Daoy (cell line): ENCODE measurements around the genes TRAF3 and CDC42BPB.

DNA sequence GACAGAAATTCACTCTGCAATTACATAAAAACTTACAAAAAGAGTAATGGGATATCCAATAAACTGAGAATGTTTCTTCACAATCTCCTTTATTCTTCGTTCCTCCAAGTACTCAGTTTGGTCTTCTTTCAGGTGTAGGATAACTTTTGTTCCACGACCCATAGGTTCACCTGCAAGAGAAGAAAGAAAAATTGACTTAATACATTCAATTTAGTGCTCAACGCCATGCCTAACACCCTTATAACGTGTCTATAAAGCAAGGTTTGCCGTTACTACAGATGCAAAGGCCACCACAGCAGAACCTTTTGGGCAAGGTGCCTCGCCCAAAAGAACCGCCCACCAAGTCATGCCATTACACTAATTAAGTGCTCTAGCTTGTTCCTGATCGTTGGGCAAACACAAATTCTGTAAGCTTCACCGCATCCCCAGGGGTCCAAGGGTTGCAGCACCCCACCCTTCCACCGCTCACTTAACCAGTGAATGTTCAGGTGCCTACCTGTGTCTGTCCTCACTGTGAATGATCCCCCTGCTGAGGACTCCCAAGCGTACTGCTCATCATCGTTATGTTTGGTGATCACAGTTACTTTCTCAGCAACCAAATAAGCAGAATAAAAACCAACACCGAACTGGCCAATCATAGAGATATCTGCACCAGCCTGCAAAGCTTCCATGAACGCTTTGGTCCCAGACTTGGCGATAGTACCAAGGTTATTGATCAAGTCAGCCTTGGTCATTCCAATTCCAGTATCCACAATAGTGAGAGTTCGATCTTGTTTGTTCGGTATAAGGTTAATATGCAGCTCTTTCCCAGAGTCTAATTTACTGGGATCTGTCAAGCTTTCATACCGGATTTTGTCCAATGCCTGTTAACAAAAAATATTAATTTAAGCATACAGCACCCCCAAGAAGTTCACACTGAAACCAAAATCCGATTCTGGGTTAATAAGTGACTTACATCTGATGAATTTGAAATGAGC, 1.3 kb downstream of the HSP90AA1 start:
- RAMPAGE, long total RNA = no peak

GRCh38 chr14:102235113-102235852, 69.7 kb downstream of the MOK start:
- RAMPAGE, long total RNA = no peak

DNA sequence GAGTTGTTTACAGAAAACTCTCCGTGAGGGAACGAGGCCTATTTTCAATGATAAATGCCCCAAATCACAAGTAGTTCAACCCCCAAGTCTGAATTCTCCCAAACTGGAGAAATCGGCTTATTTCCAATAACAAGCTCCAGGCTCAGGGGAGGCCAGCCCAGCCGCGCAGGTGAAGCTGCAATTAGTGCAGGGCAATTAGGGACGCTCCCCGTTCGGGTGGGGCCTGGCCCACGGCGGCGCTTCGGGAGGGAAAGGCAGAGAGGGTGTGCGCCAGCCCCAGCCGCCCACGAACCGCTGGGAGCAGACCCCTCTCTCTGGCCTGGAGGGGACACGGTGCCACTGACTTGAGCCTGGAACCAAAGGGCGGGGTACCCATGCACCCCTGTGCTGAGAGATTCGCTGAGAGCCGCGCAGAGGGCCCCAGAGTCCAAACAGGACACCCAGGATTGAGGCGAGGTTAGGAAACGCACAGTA, 14.2 kb upstream of the ANKRD9 start:
- RAMPAGE, long total RNA = no peak

- RAMPAGE, long total RNA = no peak
Measured at GRCh38 chr14:102539835-102540994, 30.6 kb upstream of the ANKRD9 start.

GRCh38 chr14:102618320-102619434, 26.2 kb downstream of the RCOR1 start:
- RAMPAGE, long total RNA = no peak

GRCh38 chr14:102774330-102775329, 2.6 kb upstream of the TRAF3 start:
- RAMPAGE, long total RNA = no peak

DNA sequence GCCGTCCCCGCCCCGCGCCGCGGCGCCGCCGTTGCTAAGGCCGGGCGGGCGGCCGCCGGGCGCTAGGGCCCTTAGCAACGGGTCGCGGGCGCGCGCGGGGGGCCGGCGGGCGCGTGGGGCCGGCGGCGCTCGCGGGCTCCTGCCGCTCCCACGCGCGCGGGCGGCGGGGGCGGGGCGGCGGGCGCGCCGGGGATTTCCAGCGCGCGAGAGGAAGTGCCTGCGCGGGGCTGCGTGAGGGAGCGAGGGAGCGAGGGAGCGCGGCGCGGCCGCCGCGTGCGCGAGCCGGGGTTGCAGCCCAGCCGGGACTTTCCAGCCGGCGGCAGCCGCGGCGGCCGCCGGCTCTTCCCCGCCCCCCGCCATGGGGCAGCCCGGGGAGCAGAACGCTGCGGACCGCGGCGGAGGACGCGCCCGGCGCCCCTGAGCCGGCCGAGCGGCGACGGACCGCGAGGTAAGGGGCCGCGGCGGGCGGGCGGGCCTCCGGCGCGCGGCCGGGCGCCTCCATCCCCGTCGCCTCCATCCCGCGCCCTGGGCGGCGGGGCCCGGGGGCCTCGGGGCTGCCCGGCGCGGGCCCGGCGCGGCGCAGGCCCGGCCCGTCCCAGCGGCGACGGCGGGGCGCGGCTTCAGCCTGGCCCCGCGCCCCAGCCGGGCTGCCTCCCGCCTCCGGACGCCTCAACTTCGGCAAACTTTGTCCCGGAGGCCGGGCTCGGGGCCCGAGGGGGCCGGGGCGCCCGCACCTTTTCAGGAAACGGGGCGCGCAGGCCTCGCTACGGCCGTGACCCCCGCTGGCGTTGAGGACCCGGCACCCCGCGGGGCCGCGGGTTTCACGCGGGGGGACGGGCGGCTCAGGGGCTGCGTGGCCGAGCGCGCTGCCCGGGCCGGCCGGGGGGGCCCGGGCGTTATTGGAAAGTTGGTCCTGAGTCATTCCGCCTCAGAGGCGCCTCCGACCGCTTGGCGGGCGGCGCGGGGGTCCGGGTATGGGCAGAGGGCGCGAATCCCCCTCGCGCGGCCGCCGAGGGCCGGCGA, at the start of gene TRAF3:
TSS of gene TRAF3 (plus strand) at position 222 of the 1,023 bp plus-strand sequence.
- RAMPAGE, long total RNA = no peak

GRCh38 chr14:102779626-102780408, 2.6 kb downstream of the TRAF3 start:
- RAMPAGE, long total RNA = no peak

- RAMPAGE, long total RNA = no peak
Measured at GRCh38 chr14:102802990-102803818, 26.0 kb downstream of the TRAF3 start.

DNA sequence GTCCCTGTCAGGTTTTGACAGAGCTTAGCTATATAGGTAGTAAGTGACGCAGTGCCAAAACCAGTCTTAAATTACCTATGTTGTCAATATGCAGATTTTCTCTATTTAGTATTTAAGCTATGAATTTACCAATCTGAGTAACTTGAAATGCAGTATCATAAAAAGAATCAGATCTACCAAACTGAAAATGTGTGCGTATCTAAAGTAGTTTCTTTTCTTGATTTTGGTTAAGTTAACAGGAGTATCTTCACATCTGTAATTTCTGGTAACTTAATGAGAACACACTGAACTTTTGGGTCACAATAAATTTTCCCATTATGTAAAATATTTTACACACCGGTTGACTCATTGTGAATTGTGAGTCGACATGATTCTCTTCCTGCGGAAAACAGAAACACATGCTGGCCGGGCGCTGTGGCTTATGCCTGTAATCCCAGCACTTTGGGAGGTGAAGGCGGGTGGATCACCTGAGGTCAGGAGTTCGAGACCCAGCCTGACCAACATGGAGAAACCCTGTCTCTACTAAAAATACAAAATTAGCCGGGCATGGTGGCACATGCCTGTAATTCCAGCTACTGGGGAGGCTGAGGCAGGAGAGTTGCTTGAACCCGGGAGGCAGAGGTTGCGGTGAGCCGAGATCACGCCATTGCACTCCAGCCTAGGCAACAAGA, 45.2 kb downstream of the TRAF3 start:
- RAMPAGE, long total RNA = no peak

DNA sequence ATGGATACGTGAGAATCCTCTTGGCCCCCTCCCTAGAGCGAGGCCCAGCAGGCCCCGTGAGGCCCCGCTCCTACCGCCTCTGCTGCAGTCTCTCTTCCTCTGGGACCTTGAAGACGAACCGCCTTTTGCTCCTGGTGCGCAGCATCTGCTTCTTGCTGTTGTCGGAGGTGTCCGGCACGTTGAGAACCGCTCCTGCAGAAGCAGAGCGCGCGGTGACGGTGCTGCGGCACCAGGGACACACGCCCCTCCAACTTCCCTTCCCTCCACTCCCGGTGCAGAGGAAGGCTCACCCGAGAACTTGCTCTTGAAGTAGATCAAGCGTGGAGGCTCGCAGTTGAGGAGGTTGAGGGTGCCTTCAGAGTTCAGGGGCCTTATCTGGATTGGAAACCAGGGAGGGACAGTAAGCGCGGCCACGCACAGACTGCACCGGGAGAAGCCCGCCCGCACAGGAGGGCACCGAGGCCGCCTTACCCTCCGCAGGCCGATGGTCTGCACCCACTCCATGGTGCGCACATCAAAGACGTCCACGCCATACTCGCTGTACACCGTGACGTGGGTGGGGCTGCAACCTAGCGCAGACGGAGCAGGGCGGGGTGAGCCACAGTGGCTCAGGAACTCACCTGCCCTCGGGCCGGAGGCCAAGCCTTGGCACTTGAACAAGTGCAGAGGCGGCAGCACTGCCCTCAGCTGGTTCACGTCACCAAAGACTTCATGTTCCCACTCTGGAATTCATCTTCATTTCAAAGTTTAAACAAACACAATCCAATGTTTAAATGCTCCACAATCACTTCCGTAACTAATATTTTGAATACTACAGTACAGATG, 17.5 kb downstream of the AMN start:
- RAMPAGE, long total RNA = no peak

DNA sequence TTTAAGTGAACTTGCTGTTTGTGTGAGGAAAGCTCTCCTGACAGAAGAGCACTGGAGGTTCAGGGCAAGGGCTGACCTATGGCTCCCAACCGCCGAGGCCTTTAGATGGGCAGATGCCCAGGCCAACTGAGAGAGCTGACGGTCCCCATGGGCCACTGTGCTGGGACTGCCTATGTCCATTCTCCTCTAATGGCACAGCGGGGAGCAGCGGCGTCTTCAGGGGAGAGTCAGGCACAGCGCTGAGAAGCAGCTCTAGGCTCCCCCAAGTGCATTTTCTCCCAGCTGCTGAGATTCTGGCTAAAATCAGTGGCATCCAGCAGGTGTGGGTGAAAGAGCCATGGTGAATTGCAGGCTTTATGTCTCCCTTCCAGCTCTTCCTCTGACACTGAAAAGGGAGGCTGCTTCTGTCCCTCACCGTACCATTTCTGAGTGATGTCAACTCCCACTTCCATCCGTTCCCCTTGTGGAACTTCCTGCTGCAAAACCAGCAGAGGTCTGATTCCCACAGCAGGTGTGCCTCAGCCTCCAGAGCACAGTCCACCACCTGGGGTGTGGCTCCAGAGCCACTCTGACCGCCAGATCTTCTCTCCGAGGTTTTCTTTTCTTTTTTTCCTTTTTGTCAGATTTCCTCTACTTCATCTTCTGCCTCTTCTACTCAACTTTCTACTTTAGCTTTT, 62.8 kb downstream of the CDC42BPB start:
- RAMPAGE, long total RNA = no peak

GRCh38 chr14:103052292-103052819, 5.0 kb downstream of the CDC42BPB start:
- RAMPAGE, long total RNA = no peak

DNA sequence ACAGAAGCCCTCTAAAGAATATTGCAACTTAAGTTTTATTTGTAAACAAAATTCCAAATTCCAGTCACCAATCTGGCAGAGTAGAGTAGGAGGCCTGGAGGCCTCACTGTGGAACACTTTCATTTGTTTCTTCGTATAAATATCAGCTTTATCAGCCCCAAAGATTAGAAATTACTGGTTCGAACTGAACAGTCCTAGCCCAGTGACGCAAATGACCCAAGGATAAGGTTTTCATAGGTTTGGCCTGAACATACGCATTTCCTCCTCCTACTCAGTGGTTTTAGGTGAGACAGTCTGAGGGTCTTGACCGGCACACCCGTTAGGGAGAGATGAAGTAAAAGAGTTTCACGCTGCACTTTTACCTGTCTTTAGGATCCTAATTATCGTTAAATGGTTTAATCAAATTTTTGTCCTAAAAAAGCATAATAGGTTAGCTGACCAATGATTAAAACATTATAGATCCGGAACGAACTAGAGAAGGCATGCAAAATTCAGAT, 1.6 kb downstream of the CDC42BPB start:
- RAMPAGE, long total RNA = no peak

DNA sequence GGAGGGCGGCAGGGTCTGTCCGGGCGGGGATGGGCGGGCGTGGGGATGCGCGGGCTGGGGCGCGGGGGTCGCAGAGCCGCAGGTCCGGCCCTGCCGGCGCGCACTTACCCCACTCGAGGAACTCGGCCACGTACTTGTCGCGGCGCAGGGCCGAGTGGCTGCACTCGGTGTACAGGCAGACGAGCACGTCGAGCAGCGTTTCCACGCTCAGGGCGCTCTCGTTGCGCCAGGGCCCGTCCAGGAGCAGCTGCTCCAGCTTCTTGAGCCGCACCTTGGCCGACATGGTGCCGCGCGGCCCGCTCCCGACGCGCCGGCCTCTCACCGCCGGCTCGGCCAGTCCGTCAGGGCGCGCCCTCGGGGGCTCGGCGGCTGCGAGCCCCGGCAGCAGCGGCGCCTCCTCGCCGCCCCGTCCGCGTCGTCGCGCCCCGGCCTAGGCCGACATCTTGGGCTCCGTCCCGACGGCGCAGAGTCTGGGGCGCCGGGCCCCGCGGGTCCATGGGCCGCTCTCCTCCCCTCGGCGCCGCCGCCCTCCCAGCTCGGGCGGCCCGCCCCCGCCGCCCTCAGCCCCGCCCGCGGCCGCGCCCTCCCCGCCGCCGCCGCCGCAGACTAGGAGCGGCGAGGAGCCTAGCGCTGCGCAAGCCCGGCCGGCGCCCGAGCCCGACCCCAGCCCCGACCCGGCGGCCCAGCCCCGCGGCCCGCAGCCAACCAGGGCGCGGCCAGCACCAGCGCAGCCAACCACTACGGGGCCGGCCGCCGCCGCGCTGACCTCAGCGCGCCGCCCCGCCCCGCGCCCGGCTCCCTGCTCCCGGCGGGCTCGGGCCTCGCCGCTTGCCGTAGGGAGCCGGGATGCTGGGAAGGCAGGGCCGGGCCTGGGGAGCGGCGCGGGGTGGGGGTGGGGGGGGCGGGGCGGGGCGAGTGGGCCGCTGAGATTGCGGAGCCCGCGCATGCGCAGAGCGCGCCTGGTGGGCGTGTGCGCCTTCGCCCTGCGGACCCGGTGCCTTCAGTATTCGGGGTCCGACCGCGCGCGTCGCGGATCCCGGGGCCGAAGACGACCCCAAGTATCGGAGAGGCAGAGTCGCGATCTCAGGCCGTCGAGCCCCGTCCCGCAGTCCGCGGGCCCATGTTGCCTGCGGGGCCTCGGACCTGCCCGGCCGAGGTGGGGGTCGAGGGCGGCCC, at the start of gene CDC42BPB:
TSS of gene CDC42BPB (minus strand) at position 659 of the 1,176 bp plus-strand sequence.
- RAMPAGE, long total RNA = no peak

- RAMPAGE, long total RNA = no peak
Measured at GRCh38 chr14:103090912-103092040, 3.2 kb upstream of the EXOC3L4 start.

- RAMPAGE, long total RNA = no peak
Measured at GRCh38 chr14:103098147-103098472, 3.6 kb downstream of the EXOC3L4 start.

DNA sequence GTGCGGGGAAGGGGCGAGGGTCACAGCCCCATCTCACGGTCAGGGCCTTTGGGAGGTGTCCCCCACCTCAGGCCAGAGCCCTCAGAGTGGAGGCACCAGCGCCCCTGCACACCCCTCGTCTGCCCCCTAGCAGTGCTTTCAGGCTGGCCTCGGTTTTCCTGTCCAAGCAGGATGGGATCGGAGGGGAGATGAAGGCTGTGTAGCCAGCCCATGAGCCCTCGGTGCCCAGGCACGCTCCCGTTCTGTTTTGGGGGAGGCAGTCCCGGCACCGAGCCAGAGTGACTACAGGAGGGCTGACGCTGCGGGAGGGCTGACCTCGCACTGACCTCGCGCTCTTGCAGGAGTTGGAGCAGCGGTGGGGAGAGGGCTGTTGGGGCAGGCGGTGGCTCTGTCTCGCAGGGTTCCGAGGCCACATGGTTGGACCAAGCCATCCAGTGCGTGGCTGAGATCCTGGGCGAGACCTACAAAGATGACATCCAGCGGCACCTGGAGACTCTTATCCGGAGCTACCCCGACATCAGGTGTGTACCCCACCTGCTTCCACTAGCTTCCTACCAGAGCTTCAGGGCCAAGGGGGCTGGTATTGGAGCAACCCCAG, 13.6 kb downstream of the EXOC3L4 start:
- RAMPAGE, long total RNA = no peak

GRCh38 chr14:103109504-103110552, 13.4 kb upstream of the TNFAIP2 start:
- RAMPAGE, long total RNA = no peak

- RAMPAGE, long total RNA = no peak
Measured at GRCh38 chr14:103128387-103128825, 5.1 kb downstream of the TNFAIP2 start.